Measurements from ENCODE around the genes ARFGEF2 and SNAI1.

GRCh38 chr20:48686918-48687587 is 140.7 kb downstream of the PREX1 start:
- RAMPAGE, long total RNA: no peak
- RRBS: 91% methylated on average over 3 of the region's 11 CpGs

DNA sequence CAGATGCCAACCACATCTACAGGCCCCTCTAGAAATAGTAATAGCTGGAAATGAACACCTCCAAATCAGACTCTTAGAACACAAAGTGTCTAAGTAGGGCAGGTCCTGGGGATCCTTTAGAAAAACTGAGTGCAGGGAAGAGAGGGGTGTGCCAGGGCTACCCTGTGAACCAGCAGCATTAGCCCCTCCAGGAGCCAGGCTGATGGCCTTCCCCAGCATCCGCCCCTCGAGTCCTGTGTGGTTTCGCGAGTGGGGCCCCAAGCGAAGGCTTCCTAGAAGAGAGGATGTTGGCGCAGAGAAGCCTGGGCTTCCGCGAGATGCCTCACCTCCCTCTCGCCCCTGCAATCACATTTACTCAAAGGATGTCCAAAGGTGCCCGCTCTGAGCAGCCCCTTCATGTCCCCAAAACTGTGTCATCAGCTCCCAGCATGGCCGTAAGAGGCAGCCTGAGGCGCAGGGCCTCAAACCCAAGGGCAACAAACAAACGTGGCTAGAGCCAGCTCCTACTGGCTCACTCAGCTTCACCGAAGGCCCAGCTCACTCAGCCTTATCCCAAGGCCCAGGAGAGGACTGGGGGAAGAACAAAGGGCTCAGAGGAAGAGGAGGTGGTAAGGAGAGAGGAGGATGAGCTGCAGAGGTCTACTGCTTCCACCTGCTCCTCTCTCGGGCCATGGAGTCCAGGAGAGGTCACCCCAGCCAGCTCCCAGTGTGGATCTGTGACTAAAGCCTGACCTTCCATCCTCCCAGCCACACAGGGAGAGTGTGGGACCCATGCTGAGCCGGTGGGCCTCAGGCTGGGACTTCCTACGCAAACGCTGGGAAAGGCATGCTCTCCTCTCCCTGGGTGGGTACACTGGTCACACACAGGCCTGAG is 111.6 kb downstream of the PREX1 start:
- RAMPAGE, long total RNA: no peak
- RRBS: no CpG with 5 or more reads among the region's 18 CpGs

GRCh38 chr20:48738423-48739346 is 89.1 kb downstream of the PREX1 start:
- RAMPAGE, long total RNA: no peak
- RRBS: no CpG with 5 or more reads among the region's 11 CpGs

DNA sequence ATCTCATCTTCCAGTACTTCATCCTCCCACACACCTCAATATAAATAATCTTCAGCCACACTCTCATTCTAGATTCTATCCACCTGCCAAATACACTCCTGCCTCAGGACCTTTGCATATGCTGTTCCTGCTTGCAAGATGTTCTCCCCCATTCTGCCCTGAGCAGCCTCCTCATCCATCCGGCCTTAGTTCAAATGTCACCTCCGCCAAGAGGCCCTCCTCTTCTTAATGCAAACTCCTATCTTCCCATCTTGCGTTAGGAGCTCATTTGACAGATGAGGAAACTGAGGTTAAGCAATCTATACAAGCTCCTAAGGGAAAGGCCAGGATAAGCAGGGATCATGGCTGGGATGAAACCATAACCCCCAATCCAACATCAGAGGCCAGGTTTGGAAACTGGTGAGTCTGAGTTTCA is 77.3 kb downstream of the PREX1 start:
- RAMPAGE, long total RNA: no peak
- RRBS: no CpG with 5 or more reads among the region's 3 CpGs

- RAMPAGE, long total RNA: no peak
- RRBS: no CpG with 5 or more reads among the region's 23 CpGs
Measured at GRCh38 chr20:48796990-48798331, 30.3 kb downstream of the PREX1 start.

DNA sequence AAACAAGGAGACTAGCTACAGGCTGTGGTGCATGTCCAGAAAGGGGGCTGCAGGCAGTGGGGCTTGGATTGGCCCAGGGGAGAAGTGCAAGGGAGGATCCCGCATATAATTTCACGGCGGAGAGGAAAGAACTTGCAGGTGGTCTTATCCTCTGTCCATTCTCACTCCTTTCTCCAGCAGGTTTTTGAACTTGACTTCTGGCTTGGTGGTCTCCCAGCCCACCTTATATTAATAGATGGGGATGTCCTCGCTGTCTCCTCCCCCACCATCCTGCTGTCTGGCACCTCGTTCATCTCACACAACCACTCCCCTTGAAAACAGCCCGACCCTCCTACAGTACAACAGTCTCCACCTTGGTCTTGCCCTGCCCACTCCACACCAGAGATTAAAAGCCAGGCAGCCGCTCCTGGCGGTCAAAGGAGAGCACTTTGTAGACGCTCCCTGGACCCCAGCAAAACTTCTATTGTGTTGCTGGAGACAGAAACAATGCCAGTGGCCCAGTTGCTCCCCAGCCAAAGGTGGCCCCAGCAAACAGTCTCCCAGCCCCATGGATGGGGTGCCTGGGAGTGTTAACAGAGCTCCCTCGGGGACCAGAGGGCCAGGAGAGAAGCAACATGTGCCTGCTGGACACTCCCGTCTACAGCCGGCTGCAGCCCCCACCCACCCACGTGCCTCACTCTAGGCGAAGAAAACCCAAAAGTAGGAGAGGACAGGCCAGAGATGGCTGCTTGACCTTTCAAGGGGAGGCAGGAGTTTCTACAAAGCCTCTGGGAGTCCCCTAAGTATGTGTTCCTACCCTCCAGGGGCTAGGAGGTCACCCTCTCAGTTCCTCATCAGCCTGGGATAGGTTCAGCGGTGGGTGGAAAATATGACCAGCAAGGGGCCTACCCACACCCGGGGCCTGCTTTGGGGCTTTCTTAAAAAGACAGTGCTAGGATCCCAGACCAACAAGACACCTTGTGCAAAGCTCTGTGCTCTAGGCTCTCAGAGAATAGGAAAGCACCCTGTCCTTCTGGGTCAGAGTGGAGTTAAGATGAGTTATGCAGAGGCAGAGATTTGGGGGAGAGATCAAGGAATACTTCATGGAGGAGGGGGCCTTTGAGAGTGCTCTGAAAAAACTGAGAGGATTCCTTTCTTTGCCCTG is 18.8 kb upstream of the PREX1 start:
- RAMPAGE, long total RNA: no peak
- RRBS: no CpG with 5 or more reads among the region's 16 CpGs

GRCh38 chr20:48908661-48909207 is 12.8 kb upstream of the ARFGEF2 start:
- RAMPAGE, long total RNA: no peak
- RRBS: no CpG with 5 or more reads among the region's 2 CpGs

DNA sequence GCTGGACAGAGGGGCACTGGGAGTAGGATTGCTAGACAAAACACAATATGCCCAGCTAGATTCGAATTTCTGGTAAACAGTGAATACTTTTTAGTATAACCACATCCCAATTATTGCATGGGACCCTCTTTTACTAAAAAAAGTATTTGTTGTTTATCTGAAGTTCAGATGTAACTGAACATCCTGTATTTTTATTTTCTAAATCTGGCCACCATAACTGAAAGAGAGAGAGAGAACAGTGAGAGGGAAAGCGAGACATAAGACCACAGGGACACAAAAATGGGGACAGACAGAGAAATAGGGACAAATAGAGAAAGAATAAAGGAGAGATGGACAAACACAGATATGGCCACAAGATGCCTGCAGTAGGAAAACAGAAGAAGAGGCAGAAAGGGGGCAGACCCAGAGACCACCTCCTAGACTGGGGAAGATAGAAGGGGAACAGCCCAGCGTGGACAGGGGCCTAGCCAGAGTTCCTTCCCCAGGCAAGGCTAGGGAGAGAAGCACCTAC is 7.7 kb upstream of the ARFGEF2 start:
- RAMPAGE, long total RNA: no peak
- RRBS: no CpG with 5 or more reads among the region's 3 CpGs

- RAMPAGE, long total RNA: no peak
- RRBS: under 1% methylated on average over 7 of the region's 70 CpGs
Measured at GRCh38 chr20:48921105-48921854, at the start of gene ARFGEF2. Gene ARFGEF2 (plus strand): TSS chr20:48921711.

GRCh38 chr20:48921855-48922862 is 648 bp downstream of the ARFGEF2 start:
- RAMPAGE, long total RNA: no peak
- RRBS: under 1% methylated on average over 12 of the region's 40 CpGs

GRCh38 chr20:48931997-48933008 is 10.8 kb downstream of the ARFGEF2 start:
- RAMPAGE, long total RNA: no peak
- RRBS: no CpG with 5 or more reads among the region's 12 CpGs

GRCh38 chr20:48975863-48976316 is 54.4 kb downstream of the ARFGEF2 start:
- RAMPAGE, long total RNA: no peak
- RRBS: no CpG with 5 or more reads among the region's 10 CpGs

DNA sequence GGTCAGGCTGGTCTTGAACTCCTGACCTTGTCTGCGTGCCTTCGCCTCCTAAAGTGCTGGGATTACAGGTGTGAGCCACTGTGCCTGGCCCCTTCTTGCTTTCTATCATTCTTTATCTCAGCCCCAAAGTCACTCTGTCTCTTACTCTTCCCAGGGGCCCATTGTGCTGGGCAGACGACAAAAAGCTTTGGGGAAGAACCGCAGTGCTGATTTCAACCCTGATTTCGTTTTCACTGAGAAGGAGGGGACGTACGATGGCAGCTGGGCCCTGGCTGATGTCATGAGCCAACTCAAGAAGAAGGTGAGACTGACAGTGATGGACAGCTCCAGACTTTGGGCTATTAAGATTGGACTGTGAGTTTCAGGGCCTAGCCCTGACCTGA is 2.1 kb downstream of the DDX27 start:
- RAMPAGE, long total RNA: no peak
- RRBS: no CpG with 5 or more reads among the region's 7 CpGs

- RAMPAGE, long total RNA: no peak
- RRBS: no CpG with 5 or more reads among the region's 5 CpGs
Measured at GRCh38 chr20:49356494-49357084, 78.7 kb upstream of the ZNFX1 start.

GRCh38 chr20:49420260-49420769 is 62.2 kb downstream of the KCNB1 start:
- RAMPAGE, long total RNA: no peak
- RRBS: no CpG with 5 or more reads among the region's 1 CpG

DNA sequence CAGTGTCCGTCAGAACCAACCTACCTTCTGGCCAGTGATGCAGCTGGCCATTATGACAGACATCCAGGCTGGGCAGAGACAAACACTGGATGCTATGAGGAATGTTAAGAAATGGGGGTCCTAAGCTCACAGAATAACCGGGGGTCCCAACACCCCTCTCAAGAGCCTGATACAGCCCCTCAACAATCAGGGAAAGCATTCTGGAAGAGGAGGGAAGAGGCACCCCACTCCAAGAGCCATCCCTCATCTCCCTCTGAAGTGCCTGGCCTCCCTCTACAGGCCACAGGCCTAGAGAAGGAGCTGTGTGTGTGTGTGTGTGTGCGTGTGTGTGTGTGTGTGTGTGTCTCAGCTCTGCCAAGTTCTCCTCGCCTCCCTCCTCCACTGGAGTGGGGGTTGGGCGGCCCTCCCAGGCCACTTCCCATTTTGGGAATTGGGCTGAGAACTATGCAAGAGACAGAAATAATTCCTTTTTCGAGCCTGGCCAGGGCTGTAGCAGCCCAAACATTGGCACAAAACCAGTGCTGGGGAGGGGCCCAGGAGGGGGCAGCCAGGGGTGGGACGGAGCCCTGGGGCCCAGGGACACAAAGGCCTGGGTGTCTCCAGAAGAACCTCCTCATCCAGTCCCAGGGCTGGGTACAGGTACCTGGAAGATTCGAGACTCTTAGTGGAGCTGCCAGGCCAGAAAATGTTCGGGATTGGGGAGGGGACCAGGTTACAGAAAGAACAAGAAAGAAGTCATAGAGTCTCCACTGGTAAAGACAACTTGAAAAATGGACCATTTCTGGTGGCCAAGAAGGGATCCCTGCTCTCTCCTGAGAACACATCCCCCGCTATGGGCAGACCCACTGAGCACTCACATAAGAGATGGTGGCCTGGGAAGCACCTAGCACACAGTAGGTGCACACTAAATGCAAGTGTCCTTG is 35.6 kb downstream of the KCNB1 start:
- RAMPAGE, long total RNA: no peak
- RRBS: no CpG with 5 or more reads among the region's 10 CpGs

DNA sequence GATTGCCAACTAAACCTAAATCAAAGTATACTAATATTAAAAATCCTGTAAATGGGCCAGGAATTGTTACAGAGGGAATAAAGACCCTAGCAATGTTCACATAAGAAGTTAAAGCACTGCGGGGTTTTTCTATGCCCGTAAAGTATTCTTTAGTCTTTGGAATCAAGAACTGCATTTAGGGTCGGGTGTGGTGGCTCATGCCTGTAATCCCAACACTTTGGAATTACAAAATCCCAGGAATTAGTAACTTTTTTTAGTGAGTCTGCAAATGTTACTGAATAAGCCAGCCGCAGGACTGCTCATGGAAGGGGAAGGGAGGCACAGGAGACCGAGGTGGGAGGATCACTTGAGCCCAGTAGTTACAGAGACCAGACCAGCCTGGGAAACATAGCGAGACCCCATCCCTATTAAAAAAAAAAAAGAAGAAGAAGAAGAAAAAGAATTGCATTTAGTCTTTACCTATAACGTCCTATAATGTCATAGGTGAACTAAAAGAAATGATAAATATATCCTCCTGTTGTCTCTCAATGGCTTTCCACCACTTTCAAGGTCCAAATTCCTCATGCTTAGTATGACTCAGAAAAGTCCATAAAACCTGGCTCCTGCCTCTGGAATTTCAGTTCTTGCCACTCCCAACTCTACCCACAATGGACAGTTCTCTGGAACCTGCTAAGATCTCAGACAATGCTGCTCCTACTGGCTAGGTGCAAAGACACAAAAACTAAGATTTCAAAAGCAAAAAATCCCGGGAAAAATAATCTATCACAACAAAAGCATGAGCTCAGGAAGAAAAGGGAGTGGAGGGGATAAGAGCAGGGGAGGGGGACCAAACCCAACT is 39.2 kb downstream of the B4GALT5 start:
- RAMPAGE, long total RNA: no peak
- RRBS: no CpG with 5 or more reads among the region's 8 CpGs

GRCh38 chr20:49765026-49765548 is 47.5 kb upstream of the SLC9A8 start:
- RAMPAGE, long total RNA: no peak
- RRBS: no CpG with 5 or more reads among the region's 2 CpGs

- RAMPAGE, long total RNA: no peak
- RRBS: 2% methylated on average over 32 of the region's 104 CpGs
Measured at GRCh38 chr20:49982194-49983370, at the start of gene SNAI1. Gene SNAI1 (plus strand): TSS chr20:49982980.

GRCh38 chr20:50084484-50084894 is 28.5 kb downstream of the UBE2V1 start:
- RAMPAGE, long total RNA: no peak
- RRBS: no CpG with 5 or more reads among the region's 3 CpGs